Skin of body (tissue), 2 donors: Measurements from ENCODE around the genes PRM1 and TXNDC11.

GRCh38 chr16:11254063-11255195 lies 1.6 kb downstream of the SOCS1 start:
- RAMPAGE, long total RNA = no peak

DNA sequence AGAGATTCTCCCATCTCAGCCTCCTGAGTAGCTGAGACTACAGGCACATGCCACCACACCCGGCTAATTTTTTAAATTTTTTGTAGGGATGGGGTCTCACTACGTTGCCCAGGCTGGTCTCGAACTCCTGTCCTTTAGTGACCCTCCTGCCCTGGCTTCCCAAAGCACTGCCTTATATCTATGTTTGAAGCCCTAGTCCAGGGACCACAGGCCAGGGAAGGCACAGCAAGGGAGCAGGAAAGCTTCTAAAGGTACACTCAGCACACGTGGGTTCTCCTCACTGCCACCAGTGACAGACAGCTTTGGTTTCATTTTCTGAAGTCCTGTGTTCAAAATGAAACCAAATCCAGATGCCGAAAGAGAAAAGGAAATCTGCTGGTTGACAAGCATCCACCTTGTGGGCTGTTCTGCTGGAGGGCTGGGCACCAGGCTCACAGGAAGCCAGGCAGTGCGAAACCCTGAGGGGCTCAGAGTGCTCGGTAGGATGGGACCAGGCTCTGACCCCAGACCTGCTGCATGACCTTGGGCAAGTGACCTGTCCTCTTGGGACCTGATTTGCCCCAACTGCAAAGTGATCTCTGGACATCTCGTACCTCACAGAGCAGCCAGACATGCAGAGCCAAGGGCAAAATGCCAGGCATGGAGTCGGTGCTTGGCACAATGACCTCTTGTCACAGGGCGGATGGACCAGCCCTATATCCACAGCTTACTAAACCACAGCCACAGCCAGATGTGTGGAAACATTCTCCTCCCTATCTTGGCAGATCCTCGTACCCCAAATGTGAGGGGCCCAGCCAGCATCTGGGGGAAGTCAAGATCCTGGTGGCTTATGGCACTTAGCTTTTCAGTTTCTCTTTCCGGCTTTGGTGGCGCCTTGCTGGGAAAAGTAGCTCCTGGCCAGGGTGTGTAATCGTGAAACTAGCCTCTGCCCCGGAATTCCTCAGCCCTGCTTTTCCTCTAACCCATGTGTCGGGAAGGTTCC lies 2.8 kb upstream of the SOCS1 start:
- RAMPAGE, long total RNA = no peak

- RAMPAGE, long total RNA = no peak
Observed at GRCh38 chr16:11281045-11281769, at the start of gene PRM1. Gene PRM1 (minus strand): TSS chr16:11281330.

- RAMPAGE, long total RNA = no peak
Observed at GRCh38 chr16:11328510-11329014, 16.7 kb upstream of the RMI2 start.

- RAMPAGE, long total RNA = no peak
Observed at GRCh38 chr16:11333563-11334272, 11.5 kb upstream of the RMI2 start.

DNA sequence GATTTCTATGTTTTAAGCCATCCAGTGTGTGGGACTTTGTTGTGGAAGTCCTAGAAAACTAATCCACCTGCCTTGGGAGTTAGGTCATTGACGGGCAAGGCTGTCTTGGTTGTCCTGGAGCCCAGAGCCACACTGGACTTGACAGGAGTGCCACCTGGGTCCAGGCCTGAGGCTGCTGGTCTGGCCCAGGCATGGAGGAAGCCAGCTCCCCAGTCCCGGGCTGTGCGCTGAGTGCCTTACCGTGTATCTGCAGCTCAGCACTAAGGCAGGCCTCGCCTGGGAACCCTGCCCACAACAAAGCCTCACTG lies 72.1 kb downstream of the RMI2 start:
- RAMPAGE, long total RNA = no peak

- RAMPAGE, long total RNA = no peak
Observed at GRCh38 chr16:11497131-11497943, 29.7 kb downstream of the ENSG00000188897 start.

- RAMPAGE, long total RNA = no peak
Observed at GRCh38 chr16:11549105-11549824, 22.2 kb upstream of the ENSG00000188897 start.

GRCh38 chr16:11635689-11636967 lies 32.1 kb upstream of the SNN start:
- RAMPAGE, long total RNA = no peak

DNA sequence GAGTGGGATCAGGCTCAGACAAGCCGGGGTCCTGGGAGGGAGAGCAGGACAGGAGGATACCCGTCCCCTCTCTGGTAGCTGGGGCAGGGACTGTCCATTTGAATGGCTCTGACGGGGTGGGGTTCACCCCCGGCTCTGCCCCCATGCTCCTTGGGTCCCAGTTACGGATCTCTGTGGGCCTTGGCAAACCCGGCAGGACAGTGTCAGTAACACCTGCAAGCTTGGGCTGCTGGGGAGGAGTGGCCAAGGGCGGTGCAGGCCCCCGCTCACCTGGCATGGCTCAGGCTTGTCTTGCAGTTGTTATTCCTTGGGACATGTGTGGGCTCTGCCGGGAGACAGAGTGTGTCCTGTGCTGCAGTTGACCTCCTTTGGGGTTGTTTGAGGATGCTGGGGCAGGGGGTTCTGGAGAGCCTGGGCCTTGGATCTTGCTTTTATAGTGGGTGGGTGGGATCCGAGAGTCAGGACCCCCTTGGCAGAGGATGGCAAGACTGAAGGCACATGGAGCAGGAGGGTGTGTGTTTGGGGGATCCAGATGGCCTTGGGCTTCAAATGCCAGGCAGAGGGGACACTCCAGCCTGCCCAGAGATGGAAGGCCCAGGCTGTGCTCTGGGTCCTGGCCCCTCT lies 2.7 kb downstream of the SNN start:
- RAMPAGE, long total RNA = no peak

DNA sequence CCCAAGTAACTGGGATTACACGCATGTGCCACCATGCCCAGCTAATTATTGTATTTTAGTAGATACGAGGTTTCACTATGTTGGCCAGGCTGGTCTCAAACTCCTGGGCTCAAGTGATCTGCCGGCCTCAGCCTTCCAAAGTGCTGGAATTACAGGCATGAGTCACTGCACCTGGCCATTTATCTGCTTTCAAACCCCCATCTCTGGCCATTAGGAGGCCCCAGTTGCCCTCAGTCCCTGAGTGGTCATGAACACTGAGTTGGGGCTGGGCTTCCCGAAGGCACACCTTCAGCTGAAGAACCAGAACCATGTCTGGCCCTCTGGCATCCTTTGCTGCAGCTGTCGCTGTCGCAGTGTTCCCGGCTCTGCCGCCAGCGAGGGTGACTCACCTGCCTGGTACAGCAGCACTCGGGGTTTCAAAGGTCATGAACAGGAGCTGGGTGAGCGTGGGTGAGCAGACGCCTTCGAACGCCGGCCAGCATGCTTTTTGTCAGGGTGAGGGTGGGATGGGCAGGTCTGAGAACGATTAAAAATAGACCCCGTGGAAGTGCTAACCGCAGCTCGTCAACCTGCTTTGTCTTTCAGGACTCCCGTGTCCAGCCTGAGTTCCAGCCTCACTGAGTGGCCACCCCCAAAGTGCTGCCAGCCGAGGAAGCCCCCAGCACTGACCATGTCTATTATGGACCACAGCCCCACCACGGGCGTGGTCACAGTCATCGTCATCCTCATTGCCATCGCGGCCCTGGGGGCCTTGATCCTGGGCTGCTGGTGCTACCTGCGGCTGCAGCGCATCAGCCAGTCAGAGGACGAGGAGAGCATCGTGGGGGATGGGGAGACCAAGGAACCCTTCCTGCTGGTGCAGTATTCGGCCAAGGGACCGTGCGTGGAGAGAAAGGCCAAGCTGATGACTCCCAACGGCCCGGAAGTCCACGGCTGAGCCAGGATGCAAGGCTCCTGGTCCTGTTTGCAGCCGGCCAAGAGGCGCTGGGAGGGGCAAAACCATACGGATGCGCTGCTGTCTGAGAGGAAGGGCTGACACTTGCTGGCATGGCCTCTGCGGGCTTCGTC lies 7.5 kb downstream of the SNN start:
- RAMPAGE, long total RNA = no peak

DNA sequence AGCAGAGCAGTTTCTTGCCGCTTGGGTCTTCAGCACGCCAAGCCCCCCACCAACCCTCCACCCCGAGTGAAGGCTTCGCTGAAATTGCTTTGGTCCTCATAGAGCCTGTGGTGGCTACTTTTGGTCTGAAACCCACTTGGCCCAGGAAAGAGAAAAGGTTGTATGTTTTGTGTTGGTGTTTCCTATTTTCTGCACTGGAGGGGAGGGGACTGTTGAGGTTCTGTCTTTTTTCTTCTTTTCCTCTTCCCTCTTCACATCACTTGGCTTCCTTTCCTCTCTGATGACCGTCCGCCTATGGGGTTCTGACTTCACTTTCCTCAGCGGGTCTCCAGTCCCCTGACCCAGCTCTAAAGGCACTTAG lies 8.8 kb downstream of the SNN start:
- RAMPAGE, long total RNA = no peak

- RAMPAGE, long total RNA = no peak
Observed at GRCh38 chr16:11725295-11725912, 17.3 kb downstream of the TXNDC11 start.

GRCh38 chr16:11741917-11742923 lies at the start of gene TXNDC11:
Gene TXNDC11 (minus strand): TSS chr16:11742857.
- RAMPAGE, long total RNA = no peak

DNA sequence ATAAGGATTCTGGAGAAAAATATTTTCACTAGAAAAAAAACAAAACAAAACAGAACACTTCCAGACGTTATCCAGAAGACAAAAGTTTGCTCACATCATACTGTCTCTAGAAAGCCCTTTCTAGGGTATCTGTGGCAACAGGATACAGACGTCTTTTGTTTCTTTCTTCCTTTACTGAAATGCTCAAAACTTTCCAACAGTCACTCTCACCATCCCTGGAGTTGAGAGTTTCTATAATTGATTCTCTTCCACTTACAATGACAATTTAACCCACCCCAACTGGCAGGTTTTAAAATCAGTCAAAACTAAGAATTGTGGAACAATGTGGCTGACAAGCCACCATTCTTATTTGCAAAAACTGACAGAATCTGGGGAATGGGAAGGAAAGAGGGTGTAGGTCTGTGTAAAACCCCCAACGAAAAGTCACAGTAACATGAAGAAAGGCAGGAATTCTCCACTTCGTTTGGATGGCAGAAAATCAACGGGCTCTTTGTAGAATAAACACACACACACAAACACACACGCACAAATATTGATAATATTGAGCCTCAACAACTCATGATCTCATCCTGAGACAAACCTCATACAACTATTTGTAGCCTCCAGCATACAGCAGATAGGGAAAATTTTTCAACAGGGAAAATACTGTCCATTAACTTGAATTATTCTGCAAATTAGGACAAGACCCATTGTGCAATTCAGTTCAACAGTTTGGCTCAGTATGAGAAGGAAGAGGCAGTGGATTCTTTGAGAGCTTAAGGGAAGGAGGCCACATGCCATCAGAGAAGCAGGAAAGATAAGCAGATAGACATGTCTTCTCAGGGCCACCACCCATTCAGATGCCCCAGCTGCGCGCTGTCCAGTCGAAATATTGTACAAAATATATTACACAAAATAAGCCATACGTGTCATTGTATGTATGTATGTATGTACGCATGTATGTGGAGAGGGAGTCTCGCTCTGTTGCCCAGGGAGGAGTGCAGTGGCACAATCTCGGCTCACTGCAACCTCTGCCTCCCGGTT lies 2.2 kb downstream of the ZC3H7A start:
- RAMPAGE, long total RNA = no peak

DNA sequence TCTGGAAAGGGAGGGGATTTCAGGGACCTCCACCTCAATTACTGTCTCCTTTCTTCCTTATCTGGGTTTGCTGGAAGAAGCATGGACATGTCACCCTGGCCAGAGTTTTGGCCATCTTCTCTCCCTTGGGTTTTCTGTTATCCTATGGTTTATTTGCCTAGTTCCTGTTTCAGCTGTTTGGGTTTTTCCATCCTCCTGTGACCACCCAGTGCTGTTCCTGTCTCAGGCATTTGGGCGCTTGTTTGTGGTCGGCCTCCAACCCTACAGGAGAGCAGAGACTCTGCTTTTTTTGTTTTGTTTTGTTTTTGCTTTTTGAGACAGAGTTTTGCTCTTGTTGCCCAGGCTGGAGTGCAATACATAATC lies 3.2 kb upstream of the ZC3H7A start:
- RAMPAGE, long total RNA = no peak

GRCh38 chr16:11870384-11871296 lies 19.3 kb upstream of the RSL1D1 start:
- RAMPAGE, long total RNA = no peak

DNA sequence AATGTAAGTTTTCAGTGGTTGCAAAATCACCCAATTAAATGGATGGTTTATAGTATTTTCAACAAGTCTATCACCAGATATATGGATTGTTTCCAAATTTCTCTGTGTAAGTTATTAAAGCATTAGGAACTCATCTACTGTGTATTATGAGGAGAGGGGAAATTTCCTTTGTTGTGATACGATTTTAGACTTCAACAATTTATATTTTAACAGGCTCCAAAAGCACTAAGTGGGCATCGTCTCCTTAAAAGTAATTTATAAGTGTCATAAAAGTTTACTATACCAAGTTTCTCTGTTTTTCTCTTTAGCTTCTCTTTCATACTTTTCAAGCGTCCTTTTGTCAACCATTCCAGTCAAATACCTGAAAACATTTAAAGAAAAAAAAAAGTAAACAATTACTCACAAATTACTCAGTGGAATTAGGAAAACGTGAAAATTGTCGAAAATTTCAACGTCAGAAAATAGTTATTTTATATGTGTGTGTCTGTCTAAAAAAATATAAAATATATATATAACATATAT lies 24.9 kb downstream of the GSPT1 start:
- RAMPAGE, long total RNA = no peak

- RAMPAGE, long total RNA = no peak
Observed at GRCh38 chr16:12041535-12041921, 65.0 kb downstream of the SNX29 start.

GRCh38 chr16:12613373-12613669 lies 190.4 kb downstream of the CPPED1 start:
- RAMPAGE, long total RNA = no peak